RPMI7951 (cell line): Measurements from ENCODE around the genes PTCHD1, APOO, POLA1 and MAGEB5.

DNA sequence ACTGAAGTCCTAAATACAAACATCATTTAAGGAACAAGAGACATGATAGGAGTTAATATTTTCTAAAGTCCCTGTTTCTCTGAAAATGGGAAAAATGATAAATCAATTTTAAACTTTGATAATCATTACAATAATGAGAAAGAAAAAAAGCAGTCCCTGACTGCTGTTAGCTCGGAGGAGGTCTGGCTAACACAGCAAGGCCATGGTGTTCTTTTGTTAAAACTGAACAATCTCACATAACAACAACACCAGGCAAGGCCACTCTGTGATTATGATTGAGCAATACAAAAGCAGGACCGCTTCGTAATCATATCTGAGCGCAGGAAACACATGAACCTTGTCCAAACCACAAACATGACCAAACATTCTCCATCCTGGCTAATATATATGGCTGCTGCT, 76.9 kb upstream of the DDX53 start:
- RAMPAGE, long total RNA: no peak

GRCh38 chrX:23333879-23334616, 601 bp upstream of the PTCHD1 start:
- RAMPAGE, long total RNA: no peak

DNA sequence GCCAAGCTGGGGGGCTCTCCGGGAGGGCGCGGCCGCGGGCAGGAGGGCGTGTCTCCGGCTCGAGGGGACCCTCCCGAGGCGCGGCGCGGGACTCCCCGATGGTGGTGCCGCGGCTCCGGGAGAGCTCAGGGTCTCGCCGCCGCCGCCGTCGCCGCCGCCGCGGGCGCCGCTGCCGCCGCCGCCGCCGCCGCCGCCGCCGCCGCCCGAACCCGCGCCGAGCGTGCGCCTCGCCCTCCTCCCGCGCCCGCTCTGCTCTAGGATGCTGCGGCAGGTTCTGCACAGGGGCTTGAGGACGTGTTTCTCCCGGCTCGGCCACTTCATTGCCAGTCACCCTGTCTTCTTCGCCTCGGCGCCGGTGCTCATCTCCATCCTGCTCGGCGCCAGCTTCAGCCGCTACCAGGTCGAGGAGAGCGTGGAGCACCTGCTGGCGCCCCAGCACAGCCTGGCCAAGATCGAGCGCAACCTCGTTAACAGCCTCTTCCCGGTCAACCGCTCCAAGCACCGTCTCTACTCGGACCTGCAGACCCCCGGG, at the start of gene PTCHD1:
TSS of gene PTCHD1 (plus strand) at position 233 of the 532 bp plus-strand sequence.
- RAMPAGE, long total RNA: no peak

DNA sequence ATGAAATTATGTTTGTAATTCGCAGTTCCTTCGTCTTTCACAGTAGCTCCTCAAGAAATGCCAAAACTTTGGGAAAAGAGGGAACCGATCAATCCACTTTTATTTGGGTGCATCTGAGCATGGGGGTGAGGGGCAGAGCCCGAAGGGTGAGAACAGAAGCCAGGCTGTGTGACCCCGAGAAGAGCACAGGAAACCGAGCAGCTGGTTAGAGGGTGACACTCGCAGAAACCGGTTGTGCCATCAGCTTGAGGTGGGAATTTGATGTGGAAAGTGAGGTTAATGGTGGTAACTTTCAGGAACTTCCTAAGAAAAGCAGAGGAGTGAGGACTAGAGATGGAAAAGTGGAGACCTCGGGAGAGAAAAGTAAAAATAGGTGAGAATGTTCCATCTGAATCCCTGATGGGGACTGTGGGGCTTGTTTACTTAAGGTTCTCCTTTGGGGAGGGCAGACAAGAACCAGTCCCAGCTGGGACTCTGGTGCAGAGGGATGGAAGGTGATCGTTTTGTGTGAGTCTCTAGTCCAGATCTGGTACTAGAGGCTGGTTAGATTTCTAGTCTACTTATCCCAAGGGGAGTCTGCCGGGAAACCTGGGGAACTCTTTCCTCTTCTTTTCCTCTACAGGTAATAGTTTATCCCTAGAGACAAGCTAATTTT, 1.4 kb downstream of the PTCHD1 start:
- RAMPAGE, long total RNA: no peak

GRCh38 chrX:23668473-23668761, 1.1 kb downstream of the PRDX4 start:
- RAMPAGE, long total RNA: no peak

- RAMPAGE, long total RNA: start-site peak on the minus strand at chrX:23907890-23907921, 147 and 31 reads in 2 replicates
Measured at GRCh38 chrX:23907060-23908251, at the start of gene APOO. Gene APOO, minus strand, starts transcription at chrX:23907938.

GRCh38 chrX:24154301-24154674, 4.8 kb downstream of the ZFX start:
- RAMPAGE, long total RNA: no peak

- RAMPAGE, long total RNA: no peak
Measured at GRCh38 chrX:24645837-24646476, 1.2 kb downstream of the PCYT1B start.

DNA sequence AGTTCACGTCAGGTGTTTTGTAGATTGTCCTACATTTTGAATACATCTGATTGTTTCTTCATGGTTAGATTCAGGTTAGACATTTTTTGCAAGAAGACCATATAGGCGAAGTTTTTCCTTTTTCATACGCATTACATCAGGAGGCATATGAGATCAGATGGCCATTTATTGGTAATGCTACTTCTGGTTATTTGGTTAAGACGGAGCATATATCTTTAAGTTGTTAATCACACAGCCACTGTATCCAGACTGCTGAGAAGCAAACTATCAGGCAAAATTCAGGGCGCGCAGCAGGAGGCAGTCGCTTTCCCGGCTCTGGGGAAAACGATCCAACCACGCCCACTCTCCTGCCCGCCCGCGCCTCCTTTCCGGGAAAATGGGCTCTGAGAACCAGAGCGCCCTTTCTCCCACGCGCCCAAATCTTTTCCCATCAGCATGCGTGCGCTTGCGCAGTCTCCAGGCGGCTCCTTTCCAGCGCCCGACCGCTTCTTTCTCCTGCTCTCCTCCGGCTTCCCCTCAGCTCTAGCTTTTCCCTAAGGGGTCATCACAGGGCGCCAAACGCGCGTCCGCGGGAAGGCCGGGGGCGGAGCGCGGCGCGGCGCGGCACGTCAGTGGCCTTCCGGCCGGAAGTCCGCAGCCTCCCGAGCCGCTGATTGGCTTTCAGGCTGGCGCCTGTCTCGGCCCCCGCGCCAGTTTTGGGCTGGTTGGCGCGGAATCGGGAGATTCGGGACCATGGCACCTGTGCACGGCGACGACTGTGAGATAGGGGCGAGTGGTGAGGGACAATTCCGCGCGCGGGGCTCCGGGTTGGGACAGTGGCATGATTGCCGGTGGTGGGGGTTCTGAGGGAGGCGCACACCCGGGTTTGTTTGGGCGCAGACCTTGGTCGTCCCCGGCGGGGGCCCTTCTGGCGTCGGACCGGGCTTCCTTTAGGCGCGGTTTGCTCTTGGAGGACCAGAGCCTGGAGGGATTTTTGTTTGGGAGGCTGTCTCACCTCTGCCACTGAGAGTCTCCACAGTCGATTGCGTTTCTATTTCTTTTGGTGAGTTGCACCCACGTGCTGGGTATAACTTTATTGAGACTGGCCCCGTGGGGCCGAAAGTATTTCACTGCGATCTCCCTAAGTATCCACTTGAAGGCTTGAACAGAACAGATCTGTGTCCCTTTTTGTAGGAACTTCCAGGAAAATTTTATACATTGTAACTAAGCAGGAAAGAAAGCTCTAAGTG, at the start of gene POLA1:
TSS of gene POLA1 (plus strand) at position 689 of the 1,229 bp plus-strand sequence.
- RAMPAGE, long total RNA: start-site peak on the plus strand centred at position 687 of the sequence, 63 bp wide, 66 and 58 reads in 2 replicates

DNA sequence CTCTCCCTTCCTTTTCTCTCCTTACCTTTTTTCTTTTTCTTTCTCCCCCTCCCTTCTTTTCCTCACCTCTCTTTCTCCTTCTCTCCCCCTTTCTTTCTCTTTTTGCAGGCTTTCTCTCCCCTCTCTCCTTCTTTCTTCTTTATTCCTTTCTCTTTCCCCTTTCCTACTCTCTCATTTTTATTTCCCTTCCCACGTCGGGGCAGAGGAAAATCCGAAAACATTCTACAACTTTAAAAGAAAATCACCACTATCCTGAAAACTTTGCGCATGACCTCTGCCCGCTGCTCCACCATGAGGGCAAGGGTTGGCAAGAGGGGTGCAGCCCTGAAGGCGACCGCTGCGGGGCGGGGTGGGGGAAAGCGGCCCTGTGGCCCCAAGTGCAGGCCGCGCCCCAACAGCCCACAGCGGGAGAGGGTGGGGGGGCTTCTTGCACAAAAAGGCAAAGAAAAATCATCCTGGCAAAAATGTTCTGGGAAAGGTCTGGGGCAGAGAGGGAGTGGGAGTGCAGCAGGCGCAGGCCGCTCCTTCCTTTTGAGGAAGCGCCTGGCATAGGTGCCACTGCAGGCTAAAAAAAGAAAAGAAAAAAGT, 1.6 kb downstream of the ARX start:
- RAMPAGE, long total RNA: no peak

- RAMPAGE, long total RNA: no peak
Measured at GRCh38 chrX:25017565-25018144, 1.9 kb upstream of the ARX start.

- RAMPAGE, long total RNA: no peak
Measured at GRCh38 chrX:26215995-26216284, at the start of gene MAGEB5. Gene MAGEB5, plus strand, starts transcription at chrX:26216169.

DNA sequence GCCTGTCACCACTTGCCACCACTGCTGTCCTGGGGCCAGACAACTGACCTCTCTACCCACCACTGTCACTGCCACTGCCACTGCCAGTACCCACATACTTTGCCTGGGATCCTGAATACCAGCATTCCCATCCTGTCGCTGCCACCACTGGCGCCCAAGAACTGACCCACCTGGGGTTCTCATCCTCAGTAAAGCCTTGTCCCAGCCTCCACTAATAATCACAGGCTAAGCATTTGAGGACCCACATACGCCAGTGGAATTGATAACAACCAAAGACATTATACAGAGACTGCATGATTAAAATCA, 507.1 kb downstream of the MAGEB5 start:
- RAMPAGE, long total RNA: no peak

DNA sequence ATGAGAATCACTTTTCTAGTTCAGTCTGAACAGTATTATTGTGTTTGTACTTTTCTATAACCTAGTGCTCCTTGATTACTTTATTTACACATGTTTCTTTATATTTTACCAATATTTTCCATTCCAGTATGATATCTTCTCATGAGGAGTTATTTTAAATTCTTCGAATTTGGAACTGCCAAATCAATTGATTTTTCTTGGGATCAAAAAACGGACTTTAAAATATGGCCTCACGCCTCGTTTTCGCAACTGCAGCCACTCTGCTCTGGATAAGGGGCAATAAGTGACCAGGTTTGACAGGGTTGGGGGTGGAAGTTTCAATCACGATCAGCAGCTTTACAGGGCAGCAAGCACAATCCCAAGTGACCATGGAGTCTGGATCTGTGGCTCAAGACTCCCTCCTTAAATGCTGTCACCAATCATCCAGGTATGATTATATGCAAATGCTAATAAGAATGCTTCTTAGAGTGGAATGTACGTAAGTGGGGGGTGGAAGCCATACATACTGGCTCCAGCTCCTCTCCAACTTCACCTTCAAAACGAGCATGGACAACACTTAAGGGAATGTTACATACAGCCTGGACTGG, 176.8 kb upstream of the DCAF8L1 start:
- RAMPAGE, long total RNA: no peak

- RAMPAGE, long total RNA: no peak
Measured at GRCh38 chrX:28481078-28481468, 106.2 kb upstream of the IL1RAPL1 start.

DNA sequence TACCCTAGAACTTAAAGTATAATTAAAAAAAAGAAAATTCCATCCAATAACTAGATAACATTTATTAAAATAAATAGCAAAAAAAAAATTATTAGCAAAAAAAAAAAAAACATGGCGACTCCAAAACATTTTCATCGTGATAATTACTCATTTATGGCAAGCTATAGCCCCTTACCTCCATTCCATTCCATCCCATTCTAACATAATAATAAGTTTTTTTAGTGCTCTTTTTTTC, 73.1 kb upstream of the MAGEB2 start:
- RAMPAGE, long total RNA: no peak

DNA sequence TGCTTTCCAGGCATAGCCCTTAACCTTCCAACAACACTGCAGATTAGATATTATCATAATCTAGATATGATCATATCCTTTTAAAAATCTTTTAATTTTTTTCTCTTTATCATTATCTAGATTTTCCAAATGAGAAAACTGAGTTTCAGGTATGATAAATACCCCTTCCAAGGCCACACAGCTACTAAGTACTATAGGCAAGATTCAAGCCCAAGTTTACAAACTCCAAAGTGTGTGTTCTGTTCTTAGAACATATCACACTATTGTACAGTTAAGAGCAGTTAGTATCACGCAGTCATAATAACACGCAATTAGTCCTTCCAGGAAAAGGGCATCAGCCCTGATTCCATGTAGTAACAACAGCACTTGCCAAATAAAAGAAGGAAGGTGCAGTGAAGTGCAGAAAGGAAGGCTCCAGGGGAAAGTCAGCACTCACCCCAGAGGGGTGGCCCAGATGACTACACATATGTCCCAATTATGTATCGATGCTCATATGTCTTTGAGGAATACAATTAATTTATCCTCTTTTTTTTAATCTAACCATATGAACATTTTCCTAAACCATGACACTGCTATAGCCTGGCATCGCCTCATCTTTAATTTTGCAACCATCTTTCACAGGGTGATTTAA, 4.5 kb downstream of the TASL start:
- RAMPAGE, long total RNA: no peak

DNA sequence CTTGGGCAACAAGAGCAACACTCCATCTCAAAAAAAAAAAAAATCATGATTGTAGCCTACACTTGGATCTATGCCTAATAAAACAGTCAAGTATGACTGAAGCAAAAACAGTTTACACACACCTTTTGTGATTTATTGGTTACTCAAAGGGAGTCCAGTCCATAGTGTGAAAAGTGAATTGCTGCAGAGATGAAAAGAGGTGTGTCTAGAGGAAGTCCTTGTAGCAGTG, 34.8 kb upstream of the TASL start:
- RAMPAGE, long total RNA: no peak

GRCh38 chrX:30643017-30643936, 9.9 kb upstream of the GK start:
- RAMPAGE, long total RNA: no peak

DNA sequence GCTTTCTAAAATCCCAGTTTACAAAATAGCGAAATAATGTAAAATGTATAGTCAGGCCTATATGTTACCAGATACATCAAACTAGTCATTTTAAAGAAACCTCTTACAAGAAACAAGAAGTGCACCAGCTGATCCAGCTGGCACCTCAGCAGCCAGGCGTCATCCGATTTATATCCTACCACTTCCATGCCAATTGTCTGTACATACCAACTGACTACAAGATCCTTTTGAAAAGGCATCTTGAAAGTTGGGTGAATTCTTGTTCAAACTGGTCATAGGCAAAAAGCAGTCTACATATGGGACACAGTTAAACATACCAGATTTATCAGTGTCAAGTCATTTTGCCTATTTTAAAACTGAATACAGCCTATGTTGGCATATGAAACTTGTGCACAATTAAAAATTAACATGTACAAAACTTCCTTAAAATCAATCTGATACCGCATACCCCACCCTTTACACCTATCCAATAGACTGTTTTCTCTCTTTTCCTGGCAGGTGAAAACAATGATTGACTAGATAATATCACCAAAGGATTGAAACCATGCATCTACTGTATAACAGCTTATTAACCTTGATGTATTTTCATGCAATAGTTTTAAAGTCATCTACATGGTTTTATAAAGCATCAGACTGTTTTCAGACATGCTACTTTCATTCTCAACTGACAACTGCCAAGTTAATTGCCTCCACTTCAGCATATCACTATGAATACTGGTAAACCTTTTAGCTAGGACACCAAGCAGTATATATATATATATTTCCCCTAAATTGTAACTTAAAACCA, 60.2 kb downstream of the TAB3 start:
- RAMPAGE, long total RNA: no peak